Metanephros (tissue), 2 donors: ENCODE data around the gene TBC1D5.

DNA sequence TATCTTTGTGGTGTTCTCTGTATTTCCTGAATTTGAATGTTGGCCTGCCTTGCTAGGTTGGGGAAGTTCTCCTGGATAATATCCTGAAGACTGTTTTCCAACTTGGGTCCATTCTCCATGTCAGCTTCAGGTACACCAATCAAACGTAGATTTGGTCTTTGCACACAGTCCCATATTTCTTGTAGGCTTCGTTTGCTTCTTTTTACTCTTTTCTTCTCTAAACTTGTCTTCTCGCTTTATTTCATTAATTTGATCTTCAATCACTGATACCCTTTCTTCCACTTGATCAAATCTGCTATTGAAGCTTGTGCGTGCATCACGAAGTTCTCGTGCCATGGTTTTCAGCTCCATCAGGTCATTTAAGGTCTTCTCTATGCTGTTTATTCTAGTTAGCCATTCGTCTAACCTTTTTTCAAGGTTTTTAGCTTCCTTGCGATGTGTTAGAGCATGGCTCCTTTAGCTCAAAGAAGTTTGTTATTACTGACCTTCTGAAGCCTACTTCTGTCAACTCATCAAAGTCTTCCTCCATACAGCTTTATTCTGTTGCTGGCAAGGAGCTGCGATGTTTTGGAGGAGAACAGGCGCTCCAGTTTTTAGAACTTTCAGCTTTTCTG lies 124.9 kb downstream of the TBC1D5 start:
- RAMPAGE, long total RNA, result no peak

GRCh38 chr3:17693231-17693872 lies 49.1 kb downstream of the TBC1D5 start:
- RAMPAGE, long total RNA, result no peak

GRCh38 chr3:17742510-17743227 lies at the start of gene TBC1D5:
TBC1D5 (minus strand) TSS chr3:17742631.
- RAMPAGE, long total RNA, result no peak

DNA sequence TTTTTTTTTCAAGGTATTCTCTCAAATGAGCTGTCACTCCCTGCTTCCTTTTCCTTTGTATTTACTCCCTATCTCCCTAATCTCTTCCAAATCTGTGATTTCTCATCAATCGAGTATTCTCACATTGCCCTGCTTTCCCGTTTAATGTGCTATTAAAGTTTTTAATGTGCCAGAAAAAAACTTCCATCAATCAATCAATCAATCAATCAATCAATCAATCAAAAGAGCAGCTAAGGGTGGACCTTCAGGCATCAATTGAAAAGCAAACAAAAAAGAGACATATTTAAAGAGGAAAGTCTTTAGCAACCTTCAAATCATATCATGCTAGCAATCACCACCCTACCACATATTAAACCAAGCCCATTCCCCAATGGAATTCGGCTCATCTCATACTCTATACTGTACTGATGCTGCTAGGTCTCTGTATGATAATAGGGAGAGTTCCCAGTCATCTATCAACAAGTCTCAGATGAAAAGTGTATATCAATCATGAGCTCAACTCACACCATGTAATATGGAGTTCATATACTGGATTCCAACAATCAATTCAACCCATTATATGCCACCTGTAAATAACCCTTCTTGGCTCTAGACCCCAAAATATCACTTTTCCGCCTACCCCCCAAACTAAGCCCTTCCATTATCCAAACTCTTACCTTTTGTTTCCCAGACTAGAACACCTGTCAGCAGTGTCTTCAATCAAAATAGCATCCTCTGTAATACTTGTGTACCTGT lies 58.7 kb downstream of the SATB1 start:
- RAMPAGE, long total RNA, result no peak

DNA sequence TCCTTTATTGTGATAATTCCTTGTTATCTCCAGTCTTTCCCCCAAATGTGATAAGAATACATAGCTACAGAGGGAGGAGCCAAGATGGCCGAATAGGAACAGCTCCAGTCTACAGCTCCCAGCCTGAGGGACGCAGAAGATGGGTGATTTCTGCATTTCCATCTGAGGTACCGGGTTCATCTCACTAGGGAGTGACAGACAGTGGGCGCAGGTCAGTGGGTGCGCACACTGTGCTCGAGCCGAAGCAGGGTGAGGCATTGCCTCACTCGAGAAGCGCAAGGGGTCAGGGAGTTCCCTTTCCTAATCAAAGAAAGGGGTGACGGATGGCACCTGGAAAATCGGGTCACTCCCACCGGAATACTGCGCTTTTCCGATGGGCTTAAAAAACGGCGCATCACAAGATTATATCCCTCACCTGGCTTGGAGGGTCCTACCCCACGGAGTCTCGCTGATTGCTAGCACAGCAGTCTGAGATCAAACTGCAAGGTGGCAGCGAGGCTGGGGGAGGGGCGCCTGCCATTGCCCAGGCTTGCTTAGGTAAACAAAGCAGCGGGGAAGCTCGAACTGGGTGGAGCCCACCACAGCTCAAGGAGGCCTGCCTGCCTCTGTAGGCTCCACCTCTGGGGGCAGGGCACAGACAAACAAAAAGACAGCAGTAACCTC lies 91.0 kb upstream of the SATB1 start:
- RAMPAGE, long total RNA, result no peak

DNA sequence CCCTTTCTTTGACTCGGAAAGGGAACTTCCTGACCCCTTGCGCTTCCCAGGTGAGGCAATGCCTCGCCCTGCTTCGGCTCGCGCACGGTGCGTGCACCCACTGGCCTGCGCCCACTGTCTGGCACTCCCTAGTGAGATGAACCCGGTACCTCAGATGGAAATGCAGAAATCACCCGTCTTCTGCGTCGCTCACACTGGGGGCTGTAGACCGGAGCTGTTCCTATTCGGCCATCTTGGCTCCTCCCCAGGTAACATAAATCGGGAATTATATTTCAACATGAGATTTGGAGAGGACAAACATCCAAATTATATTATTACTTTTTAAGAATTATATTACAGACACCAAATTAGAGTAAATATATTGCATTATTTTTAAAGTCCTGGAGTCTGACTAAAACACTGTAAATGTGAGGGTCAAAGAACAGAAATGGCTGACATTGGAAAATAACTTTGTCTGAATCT lies 212.0 kb upstream of the KCNH8 start:
- RAMPAGE, long total RNA, result no peak

GRCh38 chr3:18963559-18964037 lies 184.7 kb upstream of the KCNH8 start:
- RAMPAGE, long total RNA, result no peak

GRCh38 chr3:19342453-19342867 lies 194.2 kb downstream of the KCNH8 start:
- RAMPAGE, long total RNA, result no peak

GRCh38 chr3:19951460-19952316 lies 4.8 kb downstream of the RAB5A start:
- RAMPAGE, long total RNA, result no peak

DNA sequence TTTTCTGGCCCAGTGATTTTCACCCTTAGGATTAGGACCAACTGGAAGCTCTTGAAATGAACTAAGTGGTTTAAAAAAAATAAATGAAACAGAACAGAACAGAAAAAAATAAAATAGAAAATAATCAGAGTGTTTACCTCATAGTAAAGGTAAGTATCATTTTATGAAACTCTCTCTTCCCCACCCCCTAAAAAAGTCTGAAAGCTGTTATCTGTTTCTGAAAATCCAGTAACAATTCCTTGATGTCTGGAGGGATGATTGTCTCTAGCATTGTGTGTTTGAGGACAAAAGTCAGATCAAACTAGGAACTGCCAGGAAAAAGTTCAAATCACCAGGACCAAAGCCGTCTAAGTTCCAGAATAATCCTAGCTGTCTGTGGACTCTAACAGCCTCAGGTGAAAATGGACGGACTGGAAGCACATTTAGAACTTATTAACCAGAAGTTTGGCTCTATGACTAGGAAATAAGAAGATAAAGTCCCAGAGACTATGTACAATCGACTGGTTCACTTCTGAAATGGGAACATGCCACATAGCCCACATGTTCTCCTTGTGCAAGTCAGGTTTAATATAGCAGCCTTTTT lies 50.5 kb upstream of the SGO1 start:
- RAMPAGE, long total RNA, result no peak

DNA sequence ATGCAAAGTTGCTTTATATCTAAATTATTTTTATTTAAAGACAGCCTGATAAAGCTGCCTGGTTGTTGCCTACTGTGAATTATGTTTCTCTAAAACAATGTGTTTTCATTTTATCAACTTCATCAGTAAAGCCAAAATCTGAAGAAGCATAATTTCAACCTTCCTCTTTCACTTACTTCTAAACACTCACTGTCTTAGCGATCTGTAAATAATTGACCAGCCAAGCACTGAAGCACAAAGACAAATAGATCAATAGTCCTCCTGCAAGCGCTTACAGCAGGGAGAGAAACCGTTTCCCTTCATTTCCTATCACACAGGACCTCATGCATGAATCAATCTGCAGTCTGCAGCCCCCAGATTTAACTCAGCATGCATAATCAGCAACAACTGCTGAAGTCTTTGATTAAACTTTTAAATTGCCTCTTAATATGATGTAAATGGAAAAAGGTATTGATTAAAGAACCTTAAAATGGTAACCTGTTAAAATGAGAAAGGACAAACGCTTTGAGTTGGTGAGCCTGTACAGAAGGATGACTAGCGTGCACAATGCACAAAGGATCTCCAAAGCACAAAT lies 370.1 kb upstream of the ZNF385D start:
- RAMPAGE, long total RNA, result no peak

GRCh38 chr3:22381508-22382129 lies 630.6 kb upstream of the ZNF385D start:
- RAMPAGE, long total RNA, result start-site peak on the plus strand at chr3:22381721-22381755, 3,292 and 996 reads in 2 replicates

- RAMPAGE, long total RNA, result no peak
Observed at GRCh38 chr3:22743467-22744042, 459.6 kb upstream of the UBE2E2 start.

DNA sequence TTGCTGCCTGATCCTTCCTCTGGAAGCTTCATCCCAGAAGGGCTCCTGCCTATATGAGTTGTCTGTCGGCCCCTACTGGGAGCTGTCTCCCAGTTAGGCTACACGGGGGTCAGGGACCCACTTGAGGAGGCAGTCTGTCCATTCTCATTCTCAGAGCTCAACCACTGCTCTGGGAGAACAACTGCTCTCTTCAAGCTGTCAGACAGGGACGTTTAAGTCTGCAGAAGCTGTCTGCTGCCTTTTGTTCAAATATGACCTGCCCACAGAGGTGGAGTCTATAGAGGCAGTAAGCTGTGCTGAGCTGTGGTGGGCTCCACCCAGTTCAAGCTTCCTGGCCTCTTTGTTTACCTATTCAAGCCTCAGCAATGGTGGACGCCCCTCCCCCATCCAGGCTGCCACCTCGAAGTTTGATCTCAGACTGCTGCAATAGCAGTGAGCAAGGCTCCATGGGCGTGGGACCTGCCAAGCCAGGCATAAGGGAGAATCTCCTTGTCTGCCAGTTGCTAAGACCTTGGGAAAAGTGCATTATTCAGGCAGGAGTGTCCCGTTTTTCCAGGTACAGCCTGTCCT lies 167.3 kb upstream of the UBE2E2 start:
- RAMPAGE, long total RNA, result no peak

DNA sequence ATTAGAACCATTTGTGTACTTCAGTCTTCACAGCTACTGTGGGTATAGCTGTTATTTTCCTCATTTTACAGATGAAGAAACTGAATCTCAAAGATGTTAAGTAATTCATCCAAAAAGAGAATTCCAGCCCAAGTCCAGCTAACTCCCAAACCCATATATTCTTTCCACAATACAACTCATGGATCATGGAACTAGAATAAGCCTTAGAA lies 281.4 kb upstream of the UBE2E1 start:
- RAMPAGE, long total RNA, result no peak

DNA sequence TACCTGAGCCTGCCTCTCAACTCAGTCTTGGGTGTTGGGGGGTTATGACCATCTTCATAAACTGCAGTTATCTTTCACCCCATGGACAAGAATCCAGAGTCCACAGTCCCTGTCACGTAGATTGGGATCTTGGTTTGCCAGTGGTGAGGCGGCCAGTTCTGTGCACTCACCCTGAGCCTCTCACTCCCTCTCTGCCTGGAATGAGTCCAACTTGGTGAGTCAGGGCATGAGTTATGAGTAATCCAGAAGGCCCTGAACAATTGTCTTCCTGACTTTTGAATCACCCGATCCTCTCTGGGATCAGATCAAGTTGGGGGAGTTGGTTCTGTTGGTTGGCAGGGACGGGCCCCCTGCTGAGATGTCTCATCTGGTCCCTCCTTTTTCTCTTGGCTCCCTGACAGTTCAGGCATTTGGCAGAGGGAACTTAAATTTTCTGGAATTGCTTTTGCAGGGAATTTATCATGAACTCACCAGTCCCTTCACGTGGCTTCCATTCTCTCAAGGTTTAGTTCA lies 120.0 kb upstream of the UBE2E1 start:
- RAMPAGE, long total RNA, result no peak

- RAMPAGE, long total RNA, result no peak
Observed at GRCh38 chr3:23710573-23711184, 95.1 kb upstream of the UBE2E1 start.

GRCh38 chr3:23748868-23749219 lies 56.9 kb upstream of the UBE2E1 start:
- RAMPAGE, long total RNA, result no peak

- RAMPAGE, long total RNA, result no peak
Observed at GRCh38 chr3:23821673-23822415, 16.1 kb downstream of the UBE2E1 start.

GRCh38 chr3:23961842-23962797 lies 17.0 kb downstream of the NR1D2 start:
- RAMPAGE, long total RNA, result no peak